Epithelial cell of alveolus of lung (primary cell): ENCODE data around the gene TLDC2.

DNA sequence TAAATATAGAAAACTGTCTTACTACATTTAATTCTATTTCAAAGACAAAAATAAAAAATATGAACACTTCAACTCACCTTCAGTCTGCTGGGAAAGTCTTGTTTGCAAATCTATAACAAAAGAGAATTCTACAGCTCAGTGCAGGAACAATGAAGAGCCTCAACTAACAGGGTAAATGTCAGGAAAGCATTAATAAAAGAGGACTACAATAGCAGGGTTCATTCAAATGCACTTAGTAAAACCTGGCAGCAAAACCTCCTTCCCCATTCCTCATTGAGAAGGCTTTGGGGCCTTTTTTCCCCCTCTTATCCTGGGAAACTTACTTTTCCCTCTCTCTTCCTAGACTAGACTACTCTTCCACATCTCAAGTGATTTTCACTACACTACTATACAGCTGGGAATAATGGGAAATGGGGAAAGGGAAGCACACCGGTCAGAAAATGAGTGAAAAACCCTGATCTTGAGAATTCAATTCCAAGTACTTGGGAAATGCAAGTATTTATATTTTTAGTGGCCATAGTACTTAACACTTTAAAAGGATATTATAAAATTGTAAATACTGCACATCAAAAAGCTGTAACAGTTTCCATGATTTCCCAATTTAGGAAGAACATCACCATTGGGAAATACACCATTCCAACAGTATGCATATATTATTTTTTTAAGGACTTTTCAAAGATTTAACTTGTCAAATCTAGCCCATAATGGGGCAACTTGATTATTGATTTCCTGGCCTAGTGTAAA lies 10.1 kb downstream of the ROMO1 start:
- RAMPAGE, long total RNA, result no peak
- RRBS, result no CpG with 5 or more reads among the region's 1 CpG

DNA sequence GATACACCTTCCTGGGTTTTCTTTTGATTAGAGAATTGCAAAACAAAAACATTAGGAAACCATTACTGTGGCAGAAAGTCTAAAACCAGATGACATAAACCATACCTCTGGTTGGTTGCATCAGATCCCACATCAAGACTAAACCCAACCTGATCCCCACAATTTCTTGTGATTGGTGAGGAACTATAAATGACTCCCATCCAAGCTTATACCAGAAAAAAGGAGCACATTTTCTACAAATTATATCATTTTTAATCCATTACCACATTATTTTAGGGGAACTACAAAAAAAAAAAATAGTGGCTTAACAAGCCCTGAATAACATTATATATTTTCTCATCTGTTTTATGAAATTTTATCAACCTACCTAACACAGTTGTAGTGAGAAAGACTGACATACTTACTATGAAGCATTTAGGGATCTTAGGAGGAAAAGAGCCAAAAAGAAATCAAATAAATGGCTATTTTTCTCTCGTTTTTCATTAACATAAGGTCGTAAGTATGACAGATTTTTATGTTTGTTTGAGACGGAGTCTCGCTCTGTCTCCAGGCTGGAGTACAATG lies 5.8 kb downstream of the RBM39 start:
- RAMPAGE, long total RNA, result no peak
- RRBS, result no CpG with 5 or more reads among the region's 4 CpGs

GRCh38 chr20:35738022-35738871 lies 3.8 kb downstream of the RBM39 start:
- RAMPAGE, long total RNA, result no peak
- RRBS, result no CpG with 5 or more reads among the region's 12 CpGs

GRCh38 chr20:35796383-35797052 lies 24.7 kb downstream of the PHF20 start:
- RAMPAGE, long total RNA, result no peak
- RRBS, result no CpG with 5 or more reads among the region's 2 CpGs

GRCh38 chr20:36017469-36018098 lies 49.2 kb downstream of the CNBD2 start:
- RAMPAGE, long total RNA, result no peak
- RRBS, result no CpG with 5 or more reads among the region's 9 CpGs

DNA sequence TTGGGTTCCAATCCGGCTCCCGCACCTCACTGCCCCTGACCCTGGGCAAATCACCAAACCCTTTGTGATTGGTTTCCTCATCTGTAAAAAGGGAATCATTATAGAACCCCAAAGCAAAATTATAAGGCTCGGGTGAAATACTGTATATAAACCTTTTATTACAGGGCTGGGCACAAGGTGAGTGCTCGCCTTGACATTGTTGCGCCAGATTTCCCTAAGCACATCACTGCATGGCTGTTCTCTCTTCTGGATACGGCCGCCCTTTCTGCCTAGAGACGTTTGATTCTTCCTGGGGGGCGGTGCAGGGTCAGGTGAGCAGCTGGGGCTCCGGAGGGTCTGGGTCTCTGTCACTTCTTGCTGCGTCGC lies 90.5 kb upstream of the EPB41L1 start:
- RAMPAGE, long total RNA, result no peak
- RRBS, result no CpG with 5 or more reads among the region's 12 CpGs

DNA sequence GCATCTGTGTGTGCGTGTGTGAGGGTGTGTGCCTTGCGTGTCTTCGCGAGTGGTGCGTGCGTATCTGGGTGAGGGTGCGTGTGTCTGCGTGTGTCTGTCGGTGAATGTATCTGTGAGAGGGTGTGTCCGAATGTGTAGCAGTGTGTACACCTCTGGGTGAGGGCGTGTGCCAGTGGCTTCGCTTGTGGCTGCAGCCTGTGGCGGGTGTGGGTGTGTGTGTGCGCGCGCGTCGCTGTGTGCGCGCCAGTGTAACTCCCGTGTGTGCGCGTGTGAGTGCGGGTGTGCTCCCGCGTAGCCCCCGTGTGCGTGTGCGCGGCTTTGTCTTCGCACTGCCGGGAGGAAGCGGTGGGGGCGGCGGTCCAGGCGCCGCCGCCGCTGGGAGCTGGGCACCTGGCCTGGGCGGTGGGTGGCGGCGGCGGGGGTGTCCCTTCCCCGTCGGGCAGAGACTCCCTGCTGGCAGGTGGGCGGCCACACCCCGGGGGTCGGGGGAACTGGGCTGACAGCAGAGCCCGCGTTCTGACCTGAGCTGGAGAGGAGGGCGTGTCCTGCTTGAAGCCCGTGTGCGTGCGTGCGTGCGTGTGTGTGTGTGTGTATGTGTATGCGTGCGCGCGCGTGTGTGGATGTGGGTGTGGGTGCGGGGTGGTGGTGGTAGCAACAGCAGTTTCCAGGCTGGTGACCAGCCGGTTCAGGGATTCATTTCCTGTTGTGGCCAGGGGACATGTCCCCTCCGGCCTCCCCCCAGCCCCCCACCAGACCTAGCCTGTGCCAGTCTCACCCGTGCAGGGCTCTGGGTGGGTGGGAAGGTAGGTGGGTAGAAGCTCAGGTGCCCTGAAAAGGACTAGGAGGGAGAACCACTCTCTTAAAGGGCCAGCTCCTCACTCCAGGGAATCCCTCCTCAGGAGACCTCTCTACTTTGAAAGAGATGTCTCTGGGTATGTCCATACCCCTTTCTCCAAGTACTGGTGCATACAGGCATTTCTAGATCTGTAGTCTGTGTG lies 61.1 kb upstream of the EPB41L1 start:
- RAMPAGE, long total RNA, result no peak
- RRBS, result no CpG with 5 or more reads among the region's 65 CpGs

GRCh38 chr20:36132821-36133106 lies 21.8 kb upstream of the EPB41L1 start:
- RAMPAGE, long total RNA, result no peak
- RRBS, result no CpG with 5 or more reads among the region's 2 CpGs

DNA sequence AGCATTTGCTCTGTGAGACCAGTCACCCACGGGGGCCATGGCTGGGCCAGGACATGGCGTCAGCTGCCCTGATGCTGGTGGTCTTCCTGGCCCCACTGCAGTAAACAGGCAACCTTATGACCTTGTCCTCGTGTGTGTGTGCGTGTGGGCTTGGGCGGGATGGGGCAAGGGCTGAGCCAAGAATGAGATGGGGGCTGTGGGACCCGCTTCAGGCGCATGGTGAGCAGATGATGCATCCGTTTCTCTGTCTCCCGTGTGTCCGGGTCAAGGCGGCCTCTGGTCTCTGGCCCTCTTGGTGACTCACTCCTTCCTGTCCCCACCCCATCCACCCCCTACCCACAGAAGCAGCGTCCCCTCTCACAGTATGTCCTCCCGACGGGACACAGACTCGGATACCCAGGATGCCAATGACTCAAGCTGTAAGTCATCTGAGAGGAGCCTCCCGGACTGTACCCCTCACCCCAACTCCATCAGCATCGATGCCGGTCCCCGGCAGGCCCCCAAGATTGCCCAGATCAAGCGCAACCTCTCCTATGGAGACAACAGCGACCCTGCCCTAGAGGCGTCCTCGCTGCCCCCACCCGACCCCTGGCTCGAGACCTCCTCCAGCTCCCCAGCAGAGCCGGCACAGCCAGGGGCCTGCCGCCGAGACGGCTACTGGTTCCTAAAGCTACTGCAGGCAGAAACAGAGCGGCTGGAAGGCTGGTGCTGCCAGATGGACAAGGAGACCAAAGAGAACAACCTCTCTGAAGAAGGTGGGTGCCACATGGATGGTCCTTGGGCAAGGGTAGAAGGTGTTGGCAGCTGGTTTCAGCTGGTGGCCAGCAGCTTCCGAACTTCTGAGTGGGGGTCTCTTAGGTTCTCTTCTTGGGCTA lies 41.2 kb upstream of the MYL9 start:
- RAMPAGE, long total RNA, result no peak
- RRBS, result no CpG with 5 or more reads among the region's 31 CpGs

DNA sequence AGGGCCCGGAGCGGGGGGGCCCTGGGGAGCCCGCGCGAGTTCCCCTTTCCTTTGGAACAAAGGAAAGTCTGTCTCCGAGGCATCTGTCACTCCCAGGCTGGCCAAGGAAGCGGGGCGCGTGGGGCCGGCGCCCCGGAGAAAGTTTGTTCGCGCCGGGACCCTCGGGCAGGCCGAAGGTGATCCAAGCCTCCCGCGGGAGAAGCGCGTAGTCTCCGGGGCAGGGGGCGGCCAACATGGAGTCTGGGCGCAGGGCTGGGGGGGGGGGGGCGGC lies 724 bp downstream of the TGIF2 start:
- RAMPAGE, long total RNA, result no peak
- RRBS, result 1% methylated on average over 9 of the region's 25 CpGs

GRCh38 chr20:36774746-36775633 lies 1.4 kb upstream of the DSN1 start:
- RAMPAGE, long total RNA, result no peak
- RRBS, result no CpG with 5 or more reads among the region's 14 CpGs

DNA sequence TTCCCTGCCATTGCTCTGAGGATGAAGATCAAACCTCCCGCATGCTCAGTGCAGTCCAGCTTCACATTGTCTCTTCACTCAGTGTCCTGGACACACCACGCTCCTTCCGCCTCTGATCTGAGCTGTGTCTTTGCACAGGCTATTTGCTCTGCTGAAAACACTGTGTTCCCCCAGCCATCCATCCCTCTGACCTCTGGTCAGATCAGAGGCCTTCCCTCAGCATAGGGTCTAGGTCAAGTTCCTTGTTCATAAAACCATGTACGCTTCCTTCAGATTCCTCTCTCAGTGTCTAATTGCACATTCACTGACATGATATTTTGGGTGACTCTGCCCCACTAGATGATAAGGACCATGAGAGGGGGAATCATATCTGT lies 40.3 kb upstream of the DSN1 start:
- RAMPAGE, long total RNA, result no peak
- RRBS, result no CpG with 5 or more reads among the region's 4 CpGs

DNA sequence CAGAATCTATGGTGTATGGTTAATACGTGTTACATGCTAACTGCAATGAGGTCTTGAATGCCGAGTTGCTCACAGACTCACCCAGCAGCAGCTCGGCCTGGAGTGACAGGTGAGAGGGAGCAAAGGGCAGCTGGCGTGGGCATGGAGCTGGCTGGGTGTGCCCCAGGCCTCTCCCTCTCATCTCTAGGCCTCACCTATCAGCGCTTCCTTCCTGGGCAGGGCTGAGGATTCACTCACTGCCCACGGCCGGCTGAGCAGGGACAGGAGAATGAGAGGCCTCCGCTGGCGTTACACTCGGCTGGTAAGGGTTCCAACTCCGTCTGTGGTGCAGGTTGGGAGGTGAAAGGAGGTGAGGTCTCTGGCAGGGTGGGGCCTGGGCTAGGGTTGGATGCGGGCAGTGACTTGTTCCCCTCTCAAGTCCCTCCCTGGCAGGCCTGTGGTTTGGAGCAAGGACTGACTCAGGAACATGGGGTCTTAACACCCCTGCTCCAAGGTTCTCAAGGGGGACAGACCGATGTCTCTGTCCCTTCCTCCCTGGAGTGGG lies at the start of gene TLDC2:
TLDC2 (plus strand) TSS at position 232 of the 544 bp plus-strand sequence.
- RAMPAGE, long total RNA, result no peak
- RRBS, result no CpG with 5 or more reads among the region's 13 CpGs

DNA sequence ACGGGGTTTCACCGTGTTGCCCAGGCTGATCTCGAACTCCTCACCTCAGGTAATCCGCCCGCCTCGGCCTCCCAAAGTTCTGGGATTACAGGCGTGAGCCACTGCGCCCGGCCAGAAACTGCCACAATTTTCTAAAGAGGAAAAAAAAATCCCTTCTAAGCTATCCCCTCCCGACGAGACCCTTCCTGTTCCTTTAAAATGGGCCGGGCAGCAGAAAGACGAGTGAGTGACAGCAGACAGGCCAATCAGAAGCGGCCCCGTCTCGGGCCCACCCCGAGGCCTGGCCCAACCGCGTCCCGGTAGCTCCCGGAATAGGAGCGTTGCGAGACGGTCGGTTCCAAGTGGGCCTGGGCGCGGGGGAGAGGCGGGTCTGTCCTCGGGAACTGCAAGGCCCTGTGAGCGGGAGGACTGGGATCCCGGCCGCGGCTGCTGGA lies 358 bp upstream of the RPN2 start:
- RAMPAGE, long total RNA, result start-site peak on the plus strand centred at position 354 of the sequence, 97 bp wide, 507 and 708 reads in 2 replicates
- RRBS, result under 1% methylated on average over 10 of the region's 33 CpGs

DNA sequence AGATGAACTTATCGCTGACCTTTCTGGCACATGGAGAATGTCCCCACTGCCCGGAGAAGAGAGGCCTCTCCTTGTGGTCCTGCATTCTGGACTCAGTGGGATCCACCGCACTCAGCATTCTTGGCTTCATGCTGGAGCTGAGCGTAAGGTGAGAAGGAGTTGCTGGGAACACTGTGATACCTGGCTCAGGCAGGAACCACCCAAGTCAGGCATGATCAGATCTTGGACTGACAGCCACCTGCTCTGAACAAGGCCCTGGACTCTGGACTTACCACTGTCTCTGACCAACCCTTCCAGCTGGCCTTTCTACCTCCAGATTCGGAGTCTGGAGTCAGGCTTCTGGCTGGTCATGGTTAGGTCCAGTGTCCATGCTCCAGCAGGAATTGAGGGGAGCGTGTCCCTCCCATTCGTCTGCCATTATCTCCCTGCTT lies 5.7 kb upstream of the MANBAL start:
- RAMPAGE, long total RNA, result no peak
- RRBS, result no CpG with 5 or more reads among the region's 7 CpGs

DNA sequence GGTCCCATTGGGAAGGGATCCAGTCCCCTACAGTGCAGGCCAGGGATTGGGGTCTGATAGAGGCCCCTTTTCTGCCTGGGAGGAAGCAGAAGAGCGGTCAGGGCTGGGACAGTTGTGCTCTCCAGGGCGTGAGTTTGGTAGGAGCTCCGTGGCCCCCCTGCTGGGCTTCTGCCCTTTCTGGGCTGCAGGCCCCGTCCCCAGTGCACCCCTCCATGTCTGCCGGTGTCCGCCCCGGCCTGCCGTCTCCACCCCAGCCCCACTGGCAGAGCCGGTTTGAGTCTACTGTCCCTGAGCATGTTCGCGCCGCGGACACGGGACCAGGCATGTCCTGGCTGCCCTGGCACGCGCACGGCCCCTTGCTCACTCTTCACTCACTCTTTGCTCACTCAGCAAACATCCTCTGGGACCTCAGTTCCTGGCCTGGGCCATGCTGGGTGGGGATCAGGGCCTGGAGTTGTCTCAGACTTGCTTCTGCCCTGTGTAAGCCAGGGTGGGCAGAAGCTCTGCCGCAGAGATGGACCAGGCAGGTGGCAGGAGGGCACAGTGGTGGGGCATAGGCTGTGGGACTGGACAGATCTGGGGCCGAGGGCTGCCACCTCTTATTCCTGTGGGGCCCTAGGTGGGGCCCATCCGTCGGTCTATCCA lies 12.8 kb downstream of the SRC start:
- RAMPAGE, long total RNA, result no peak
- RRBS, result no CpG with 5 or more reads among the region's 21 CpGs

GRCh38 chr20:37508701-37509791 lies 12.0 kb upstream of the NNAT start:
- RAMPAGE, long total RNA, result no peak
- RRBS, result no CpG with 5 or more reads among the region's 9 CpGs

GRCh38 chr20:37520200-37520827 lies 736 bp upstream of the NNAT start:
- RAMPAGE, long total RNA, result no peak
- RRBS, result no CpG with 5 or more reads among the region's 44 CpGs

DNA sequence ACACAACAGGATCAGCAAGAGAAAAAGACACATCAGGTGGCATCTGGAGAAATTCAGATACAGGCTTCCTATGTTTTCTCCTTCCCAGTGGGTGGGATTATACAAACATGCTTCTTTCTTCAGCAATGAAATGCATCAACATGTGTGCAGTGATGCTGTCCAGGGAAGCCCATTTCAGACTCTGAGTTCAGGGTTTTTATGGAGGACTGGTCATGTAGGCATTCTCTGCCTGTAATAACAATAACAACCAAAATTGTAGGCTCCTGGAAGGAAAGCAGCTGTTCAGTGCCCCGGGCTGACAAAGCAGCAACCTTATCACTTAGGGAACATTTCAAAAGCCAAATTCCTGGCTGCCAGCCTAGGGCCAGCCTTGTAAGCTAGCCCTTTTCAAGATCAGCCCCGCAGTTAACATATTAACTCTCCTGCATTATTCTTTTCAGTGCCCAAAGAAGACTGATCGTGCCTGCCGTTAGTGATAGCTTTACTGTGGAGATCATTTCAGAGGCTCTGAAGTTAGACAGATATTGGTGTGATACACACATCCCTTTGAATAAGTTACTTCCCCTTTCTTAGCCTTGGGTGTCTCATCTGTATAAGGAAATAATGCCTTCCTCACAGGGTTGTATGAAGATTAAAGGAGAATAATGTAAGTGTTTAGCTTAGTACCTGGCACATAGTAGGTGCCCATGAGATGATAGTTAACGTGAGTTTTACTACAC lies 44.0 kb downstream of the CTNNBL1 start:
- RAMPAGE, long total RNA, result no peak
- RRBS, result no CpG with 5 or more reads among the region's 5 CpGs

- RAMPAGE, long total RNA, result no peak
- RRBS, result no CpG with 5 or more reads among the region's 11 CpGs
Observed at GRCh38 chr20:37804378-37805138, 98.4 kb upstream of the VSTM2L start.